ENCODE measurements around the gene ANKRD9.

DNA sequence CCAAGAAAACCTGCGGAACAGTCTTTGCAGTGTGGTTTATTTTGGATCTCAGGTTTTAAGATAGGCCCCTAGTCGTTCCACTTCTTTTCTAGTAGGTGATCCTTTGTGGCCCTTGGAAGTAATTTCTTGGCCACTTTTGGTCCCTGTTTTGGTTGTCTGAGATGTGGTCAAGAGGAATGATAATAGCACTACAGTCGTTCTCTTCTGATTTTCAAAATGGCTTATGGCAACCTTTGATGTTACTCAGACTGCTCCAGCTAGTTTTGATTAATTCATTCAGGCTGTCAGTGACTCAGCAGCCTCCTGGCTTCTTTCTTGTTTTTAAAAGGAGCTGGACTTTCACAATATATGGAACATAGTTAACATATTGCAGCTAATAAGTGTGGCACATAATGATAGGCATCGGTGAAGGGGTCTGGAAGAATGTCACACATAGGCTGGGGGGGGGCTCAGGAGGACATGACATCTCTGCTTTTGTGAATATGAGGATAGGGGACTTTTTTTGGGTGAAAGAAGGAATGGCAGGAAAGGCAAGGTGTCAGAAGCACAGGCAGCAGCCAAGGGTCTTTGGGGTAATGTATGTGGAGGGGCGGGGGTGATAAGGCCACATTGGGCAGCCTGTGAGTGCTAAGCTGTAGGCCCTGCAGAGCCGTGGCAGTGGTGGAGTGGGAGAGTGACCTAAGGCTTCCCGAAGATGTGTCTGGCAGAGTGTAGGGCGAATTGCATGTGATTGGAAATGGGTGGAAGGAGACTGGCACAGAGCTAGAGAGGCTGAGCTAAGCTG, 47.5 kb downstream of the WDR20 start:
- PRO-cap, 2 experiments = no peak in any of the 2 experiments

- PRO-cap, 2 experiments = no peak in any of the 2 experiments
These were observed 58.9 kb downstream of the MOK start for GRCh38 chr14:102246116-102246315.

DNA sequence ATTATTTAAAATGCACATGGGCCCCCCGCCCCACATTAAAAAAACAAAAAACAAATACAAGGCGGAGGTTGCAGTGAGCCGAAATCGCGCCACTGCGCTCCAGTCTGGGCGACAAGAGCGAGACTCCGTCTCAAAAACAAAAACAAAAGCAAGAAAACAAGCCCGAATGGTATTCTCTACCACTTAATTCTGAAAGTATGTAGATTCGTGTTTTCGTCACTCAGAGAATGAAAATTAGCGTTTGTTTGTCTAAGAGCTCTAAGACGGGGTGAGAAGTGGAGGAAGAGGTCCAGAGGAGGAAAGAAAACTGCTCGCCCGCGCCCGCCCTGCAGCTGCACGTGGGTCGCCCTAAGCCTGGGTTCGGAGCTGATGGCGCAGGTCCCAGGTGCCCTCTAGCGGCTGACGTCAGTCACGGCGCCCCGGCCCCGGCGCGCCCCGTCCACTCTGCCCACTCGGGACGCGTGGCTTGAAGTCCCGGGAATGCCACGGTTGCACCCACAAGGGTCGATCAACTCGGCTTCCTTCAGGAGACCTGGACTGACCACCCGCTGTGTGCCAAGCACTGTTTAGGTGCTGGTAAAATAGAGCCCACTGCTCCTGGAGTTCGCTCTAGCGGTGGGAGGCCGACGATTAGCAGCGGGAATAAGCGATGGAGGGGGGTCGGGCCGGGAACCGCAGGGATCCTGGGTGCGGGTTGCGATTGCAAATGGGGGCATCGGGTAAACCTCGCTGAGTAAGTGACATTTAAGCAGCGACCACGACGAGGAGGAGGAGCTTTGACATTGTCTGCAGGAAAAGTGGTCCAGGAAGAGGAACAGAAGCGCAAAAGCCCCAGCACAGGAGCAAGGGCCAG, 5.3 kb upstream of the ZNF839 start:
- PRO-cap, 2 experiments = peak in 2 of 2 experiments; most common plus-strand start position 408 of the sequence (in 1); most common minus-strand start position 340 of the sequence (in 2)

DNA sequence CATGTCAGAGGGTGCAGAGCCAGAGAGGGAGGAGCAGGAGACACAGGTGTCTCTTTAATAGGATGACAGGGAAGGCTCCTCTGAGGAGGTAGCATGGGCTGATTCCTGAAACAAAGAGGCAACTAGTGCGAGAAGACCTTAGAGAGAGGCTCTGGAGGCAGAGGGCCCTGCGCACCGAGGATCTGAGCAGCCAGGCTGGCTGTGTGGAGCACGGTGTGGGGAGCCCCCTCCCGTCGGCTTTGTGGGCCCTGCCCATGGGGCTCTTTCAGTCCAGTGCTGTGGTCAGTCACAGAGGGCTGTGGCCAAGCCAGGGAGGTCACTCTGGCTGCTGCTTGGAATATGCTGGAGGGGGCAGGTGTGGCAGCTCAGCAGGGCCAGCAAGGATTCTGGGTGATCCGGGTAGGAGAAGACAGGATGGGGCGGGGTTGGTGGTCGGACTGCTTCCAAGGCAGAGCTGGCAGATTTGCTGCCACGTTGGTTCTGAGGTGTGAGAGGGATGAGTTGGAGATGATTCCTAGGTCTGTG, 55.7 kb downstream of the TECPR2 start:
- PRO-cap, 2 experiments = no peak in any of the 2 experiments

DNA sequence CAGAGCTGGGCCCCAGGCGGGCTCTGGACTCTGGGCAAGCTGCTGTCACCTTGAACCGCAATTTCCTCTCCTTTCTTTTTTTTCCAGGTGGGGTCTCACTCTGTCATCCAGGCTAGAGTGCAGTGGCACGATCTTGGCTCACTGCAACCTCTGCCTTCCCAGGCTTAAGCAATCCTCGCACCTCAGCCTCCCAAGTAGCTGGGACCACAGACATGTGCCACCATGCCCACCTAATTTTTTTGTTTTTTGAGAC, 54.3 kb downstream of the ANKRD9 start:
- PRO-cap, 2 experiments = peak in 1 of 2 experiments; most common minus-strand start position 69 of the sequence (in 1)

- PRO-cap, 2 experiments = peak in 2 of 2 experiments; most common plus-strand start chr14:102498154 (in 1); most common minus-strand start chr14:102498046 (in 1)
These were observed 11.7 kb downstream of the ANKRD9 start for GRCh38 chr14:102497896-102498238.

DNA sequence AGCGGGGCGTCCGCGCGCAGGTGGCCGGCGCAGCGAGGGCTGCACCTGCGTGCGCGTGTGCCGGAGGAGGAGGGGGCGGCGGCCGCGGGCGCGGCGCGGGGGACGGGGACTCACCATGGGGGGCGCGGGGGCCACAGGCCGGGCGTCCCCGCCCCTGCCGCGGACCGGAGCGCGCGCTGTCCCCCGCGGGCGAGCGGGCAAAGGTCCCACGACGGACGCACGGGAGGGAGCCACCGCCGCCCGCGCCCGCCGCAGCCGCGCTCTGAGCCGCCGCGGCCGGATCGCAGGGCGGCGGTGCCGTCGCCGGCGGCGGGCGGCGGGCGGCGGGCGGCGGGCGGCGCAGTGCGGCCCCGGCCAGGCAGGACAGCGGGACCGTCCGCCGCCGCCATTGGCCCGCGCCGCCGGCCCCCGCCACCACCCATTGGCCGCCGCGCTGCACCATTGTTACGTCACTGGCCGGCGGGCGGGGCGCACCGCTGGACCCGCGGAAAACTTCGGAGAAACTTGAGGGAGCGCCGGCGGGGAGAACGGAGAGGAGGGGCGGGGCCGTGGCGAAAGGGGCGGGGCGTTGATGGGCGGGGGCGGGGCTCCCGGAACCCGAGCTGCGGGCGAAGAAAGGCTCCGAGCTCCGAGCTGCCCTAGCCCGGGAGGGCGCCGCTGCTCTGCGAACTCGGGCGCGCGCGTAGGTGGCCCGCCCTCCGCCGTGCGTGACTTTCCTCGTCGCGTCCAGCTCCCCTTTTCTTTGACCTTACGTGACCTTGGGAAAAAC, at the start of gene ANKRD9:
TSS of gene ANKRD9 (minus strand) at position 362 of the 769 bp plus-strand sequence.
- PRO-cap, 2 experiments = peak in 2 of 2 experiments; most common plus-strand start position 301 of the sequence (in 2); most common minus-strand start position 264 of the sequence (in 2)

DNA sequence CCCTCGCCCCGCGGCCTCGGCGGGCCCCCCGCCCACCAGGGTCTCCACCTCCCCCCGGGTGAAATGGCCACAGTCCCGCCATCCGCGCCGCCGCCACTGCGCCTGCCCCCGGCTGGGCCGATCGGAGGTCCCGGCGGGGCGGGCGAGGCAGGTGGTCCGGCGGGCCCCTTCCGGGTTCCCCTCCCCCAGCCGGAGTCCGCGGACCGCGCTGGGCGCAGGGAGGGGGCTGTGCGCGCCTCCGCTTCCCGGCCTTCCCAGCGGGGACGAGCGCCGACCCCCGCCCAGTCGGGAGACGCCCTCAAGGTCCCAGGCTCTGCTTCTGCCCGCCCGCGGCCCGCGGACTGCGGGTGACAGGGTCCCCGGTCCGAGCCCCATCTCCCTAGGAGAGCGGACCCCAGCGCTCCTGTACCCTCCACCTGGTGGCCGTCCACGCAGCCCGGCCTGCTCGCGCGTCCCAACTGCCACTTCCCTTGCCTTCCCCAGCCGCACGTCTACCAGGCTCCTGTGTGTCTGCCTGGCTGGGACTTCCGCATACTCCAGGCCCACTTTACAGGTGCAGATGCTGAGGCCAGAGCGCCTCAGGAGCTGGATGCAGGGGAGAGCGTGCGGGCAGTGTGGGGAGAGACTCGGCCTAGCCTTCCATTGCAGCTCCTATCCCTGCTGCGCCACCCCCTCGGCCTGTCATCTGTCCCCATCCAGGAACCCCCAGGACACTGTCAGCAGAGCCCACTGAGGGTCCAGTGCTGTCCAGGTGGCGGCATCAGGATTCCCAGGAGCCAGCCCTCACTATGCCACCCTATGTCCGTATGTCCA, 7.8 kb upstream of the ANKRD9 start:
- PRO-cap, 2 experiments = peak in 1 of 2 experiments; most common minus-strand start position 407 of the sequence (in 1)

GRCh38 chr14:102592465-102592558, 137 bp upstream of the RCOR1 start:
- PRO-cap, 2 experiments = no peak in any of the 2 experiments

DNA sequence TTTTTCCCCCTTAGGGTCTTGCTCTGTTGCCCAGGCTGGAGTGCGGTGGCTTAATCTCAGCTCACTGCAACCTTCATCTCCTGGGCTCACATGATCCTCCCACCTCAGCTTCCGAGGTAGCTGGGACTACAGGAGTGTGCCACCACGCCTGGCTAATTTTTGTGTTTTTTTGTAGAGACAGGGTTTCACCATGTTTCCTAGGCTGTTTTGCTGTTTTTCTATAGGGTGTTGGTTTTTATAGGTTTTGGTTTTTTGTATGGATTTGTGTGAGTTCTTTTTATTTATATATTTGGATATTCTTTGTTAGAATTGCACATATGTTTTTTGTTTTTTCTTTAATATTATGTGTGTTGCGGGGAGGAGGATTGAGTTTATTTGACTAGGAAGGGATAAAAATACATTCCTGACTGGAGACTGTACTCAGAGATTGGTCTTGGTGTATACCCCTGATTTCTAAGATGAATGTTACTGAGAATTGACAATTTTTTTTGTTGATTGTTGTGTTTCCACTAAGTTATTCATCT, 11.2 kb downstream of the RCOR1 start:
- PRO-cap, 2 experiments = no peak in any of the 2 experiments

DNA sequence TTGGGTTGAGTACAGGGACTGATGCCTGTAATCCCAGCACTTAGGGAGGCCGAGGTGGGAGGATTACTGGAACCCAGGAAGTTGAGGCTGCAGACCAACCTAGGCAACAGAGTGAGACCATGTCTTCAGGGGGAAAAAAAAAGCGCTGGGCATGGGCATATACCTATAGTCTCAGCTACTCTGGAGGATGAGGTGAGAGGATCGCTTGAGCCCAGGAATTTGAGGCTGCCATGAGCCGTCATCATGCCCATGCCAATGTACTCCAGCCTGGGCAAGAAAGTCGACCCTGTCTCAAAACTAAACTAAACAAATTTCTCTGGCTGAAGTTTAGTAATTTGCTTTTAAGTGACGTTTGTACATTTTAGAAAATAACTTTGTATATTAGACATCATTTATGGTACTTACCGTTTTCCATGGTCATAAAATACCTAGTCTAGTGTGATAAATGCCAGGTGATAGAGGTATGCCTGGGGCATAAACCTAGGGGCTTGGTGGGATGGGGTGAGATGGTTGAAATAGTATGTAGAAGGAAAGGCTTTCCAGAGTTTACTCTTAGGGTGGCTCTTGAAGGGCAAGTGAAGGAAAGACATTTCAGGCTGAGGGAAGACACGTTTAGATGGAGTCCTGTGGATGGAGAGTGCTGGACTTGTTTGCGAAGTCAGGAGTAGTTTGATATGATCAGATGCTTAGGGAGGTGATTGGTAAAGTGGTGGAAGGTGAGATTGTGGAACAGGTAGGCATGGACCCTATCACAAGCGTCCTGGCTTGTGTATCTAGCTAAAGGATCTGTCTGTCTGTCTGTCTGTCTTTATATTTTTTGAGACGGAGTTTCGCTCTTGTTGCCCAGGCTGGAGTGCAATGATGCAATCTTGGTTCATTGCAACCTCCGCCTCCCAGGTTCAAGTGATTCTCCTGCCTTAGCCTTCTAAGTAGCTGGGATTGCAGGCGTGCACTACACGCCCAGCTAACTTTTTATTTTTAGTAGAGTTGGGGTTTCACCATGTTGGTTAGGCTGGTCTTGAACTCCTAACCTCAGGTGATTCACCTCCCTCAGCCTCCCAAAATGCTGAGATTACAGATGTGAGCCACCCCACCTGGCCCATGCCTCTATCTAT, 26.2 kb downstream of the RCOR1 start:
- PRO-cap, 2 experiments = no peak in any of the 2 experiments

- PRO-cap, 2 experiments = no peak in any of the 2 experiments
These were observed 70.6 kb downstream of the RCOR1 start for GRCh38 chr14:102662944-102663525.

DNA sequence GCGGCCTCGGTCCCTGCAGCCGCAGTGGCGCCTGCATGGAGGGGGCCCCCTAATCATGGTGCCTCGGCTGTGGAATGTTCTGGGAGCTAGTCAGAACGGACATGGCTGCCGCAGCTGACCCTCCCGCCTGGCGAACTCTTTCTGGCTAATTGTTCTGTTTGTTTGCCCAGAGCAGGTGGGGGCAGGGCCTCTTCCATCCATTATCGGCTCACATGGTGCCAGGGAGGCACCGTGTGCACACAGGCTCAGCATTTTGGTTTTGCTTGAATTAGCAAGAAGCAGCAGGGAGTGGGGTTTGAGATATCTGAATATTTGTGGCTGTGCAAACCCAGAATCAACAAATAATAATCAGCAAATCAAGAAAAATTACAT, 27.2 kb upstream of the TRAF3 start:
- PRO-cap, 2 experiments = no peak in any of the 2 experiments

- PRO-cap, 2 experiments = no peak in any of the 2 experiments
These were observed 1.8 kb downstream of the TRAF3 start for GRCh38 chr14:102778989-102779465.

DNA sequence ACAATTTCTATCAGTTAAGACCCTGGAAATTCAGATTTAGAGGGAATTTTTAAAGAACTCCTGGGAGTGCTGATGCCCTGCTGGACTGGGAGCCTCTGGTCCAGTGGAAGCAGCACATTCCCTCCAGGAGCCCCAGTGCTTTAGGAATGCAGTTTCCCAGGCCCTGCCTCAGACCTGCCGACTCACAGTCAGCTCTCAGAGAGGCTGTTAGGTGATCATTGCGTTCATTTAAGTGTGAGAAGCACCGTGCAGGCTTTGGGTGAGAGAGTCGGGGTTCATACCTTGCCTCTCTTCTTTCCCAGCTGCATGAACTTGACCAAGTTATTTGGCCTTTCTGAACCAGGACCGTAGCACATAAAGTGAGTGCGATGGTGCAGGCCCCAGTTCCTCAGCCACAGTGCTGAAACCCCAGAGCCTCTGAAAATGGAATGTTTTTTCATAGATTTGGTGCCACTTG, 22.9 kb downstream of the TRAF3 start:
- PRO-cap, 2 experiments = no peak in any of the 2 experiments

- PRO-cap, 2 experiments = no peak in any of the 2 experiments
These were observed 48.6 kb upstream of the AMN start for GRCh38 chr14:102873882-102874205.

- PRO-cap, 2 experiments = no peak in any of the 2 experiments
These were observed 28.8 kb upstream of the AMN start for GRCh38 chr14:102893413-102894256.

DNA sequence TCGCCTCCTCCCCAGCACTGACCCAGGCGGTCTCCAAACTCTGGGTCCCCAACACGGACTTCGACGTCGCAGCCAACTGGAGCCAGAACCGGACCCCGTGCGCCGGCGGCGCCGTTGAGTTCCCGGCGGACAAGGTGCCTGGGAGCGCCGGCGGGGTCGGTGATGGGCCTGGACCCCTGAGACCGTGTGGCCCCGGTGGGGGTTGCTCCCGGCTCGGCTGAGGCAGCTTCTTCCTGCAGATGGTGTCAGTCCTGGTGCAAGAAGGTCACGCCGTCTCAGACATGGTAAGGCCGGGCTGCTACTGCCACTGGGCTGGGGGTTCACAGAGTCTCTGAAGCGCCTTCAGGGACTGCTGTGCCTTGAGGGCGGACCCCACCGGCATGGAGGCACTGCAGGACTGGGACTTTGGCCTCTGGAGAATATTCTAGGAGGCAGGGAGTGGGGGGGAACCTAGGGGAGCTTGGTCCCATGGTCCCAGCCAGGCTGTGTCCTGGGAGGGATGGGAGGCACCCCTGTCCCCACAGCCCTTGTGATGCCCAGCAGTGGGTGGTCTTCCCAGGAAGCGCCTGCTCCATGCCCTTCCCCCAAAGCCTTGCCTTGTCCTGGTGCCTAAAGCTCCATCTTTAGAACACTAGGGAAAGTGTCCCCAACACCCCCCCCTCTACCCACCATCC, 1.4 kb downstream of the AMN start:
- PRO-cap, 2 experiments = no peak in any of the 2 experiments

GRCh38 chr14:102927047-102928210, 5.0 kb downstream of the AMN start:
- PRO-cap, 2 experiments = no peak in any of the 2 experiments

DNA sequence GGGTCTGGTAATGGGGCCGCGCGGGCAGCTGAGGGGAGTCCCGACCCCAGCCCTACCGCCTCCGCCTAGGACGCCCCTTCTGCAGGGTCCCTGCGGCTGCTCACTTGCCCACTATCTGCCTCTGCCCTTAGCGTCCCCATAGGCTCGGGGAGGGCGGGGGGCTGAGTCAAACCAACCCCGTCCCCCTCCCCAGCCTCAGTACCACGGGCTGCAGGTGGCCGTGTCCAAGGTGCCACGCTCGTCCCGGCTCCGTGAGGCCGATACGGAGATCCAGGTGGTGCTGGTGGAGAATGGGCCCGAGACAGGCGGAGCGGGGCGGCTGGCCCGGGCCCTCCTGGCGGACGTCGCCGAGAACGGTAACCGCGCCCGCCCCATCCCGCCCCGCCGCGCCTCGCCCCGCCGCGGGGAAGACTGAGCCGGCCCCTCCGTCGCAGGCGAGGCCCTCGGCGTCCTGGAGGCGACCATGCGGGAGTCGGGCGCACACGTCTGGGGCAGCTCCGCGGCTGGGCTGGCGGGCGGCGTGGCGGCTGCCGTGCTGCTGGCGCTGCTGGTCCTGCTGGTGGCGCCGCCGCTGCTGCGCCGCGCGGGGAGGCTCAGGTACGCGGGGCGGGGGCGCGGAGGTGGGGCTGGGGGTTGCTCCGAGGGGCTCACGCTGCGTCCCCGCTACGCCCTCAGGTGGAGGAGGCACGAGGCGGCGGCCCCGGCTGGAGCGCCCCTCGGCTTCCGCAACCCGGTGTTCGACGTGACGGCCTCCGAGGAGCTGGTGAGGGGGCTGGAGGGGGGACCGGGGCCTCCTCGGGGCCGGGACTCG, 7.5 kb downstream of the AMN start:
- PRO-cap, 2 experiments = no peak in any of the 2 experiments